Endodermal cell (in vitro differentiated cells): ENCODE data around the genes PRRT1, AGPAT1 and HLA-DMB.

GRCh38 chr6:32112198-32112926 is 3.2 kb upstream of the TNXB start:
- PRO-cap = no peak

DNA sequence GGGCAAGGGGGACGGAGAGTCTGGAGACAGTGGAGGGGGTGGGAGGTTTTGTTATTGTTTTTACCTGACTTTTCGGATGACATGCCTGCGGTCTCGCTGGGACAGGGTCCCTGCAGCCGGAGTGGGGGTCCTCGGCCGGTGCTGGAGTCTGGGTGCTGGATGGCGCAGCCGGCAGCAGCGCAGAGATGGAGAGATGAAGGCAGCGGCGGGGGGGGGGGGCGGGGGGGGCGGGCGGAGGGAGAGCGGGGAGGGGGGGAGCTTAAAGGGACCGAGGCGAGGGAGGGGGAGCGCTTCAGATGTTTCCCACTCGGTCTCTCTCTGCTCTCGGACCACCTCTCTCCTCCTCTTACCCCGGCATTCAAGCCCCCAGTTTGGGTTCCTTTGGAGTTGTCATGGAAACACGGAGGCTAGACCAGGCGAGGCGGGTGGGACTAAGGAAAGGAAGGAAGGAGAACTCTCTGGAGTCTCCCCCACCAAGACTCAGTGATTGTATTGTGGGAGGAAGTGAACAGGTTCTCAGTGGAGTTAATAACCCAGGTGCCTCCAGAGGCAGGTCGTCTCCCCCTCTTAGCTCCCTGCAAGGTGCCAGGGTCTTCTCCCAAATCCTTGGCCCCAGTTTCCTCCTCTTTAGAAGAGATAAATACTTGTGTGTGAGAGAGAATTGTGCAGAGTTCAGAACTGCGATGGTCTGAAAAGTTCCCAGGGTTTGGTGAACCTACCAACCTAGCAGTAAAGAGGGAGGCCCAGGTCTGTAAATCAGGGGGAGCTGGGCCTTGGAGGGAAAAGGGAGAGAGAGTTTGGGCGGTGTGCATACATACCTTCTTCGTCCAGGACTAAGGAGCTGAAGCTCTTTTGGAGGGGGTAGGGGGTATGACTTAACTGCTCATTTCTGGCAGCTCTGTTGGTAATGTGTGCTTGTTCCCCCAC is at the start of gene PRRT1:
Gene PRRT1 (minus strand): TSS at position 195 of the 927 bp plus-strand sequence.
- PRO-cap = no peak

GRCh38 chr6:32175689-32176431 is at the start of gene AGPAT1:
Gene AGPAT1 (minus strand): TSS chr6:32176084.
- PRO-cap = no peak

- PRO-cap = no peak
Measured at GRCh38 chr6:32190808-32191210, 807 bp upstream of the PBX2 start.

DNA sequence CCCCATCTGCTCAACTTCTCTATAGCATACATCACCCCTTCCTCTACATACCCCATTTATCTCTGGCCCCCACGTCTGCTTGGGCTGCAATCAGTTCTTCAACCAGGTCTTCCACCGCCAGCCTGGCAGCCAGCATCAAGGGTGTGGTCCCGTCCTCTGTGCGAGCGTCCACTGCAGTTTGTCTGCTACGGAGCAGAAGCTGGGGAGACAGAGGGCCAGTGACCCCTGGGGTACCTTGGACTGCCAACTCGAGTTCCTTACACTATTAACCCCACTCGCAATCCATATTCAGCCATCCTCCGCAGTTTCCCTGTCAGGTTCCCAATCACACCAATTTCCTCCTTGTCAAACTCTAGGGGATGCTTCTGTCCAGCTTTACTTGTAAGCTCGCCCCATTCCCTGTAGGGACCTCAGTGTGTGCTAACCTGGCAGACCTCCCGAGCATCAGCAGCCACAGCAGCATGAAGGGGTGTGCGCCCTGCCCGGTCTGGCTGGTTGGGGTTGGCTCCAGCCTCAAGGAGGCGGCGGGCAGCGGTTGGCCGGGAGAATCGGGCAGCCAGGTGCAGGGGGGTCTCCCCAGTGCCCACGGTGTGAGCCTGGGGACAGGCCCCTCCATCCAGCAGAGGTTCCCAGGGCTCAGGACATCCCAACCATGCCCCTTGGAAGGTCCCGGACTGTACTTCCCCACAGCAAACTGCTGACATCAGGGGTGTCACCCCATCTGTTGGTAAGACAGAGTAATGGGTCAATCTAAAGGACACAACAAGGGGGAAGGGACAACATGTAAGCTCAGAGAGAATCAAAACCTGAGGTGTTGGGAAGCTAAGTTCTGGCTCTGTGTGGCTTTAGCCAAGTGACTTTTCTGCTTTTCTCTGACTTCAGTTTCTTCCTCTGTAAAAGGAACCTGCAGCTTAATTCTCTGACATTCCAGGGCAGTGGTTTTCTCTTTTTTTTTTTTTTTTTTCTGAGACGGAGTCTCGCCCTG is 4.7 kb upstream of the GPSM3 start:
- PRO-cap = bidirectional peak, plus-strand start at position 281 of the sequence, minus-strand start at position 145 of the sequence; unidirectional peak, minus-strand start at position 678 of the sequence

GRCh38 chr6:32235004-32235706 is 11.3 kb upstream of the NOTCH4 start:
- PRO-cap = no peak

GRCh38 chr6:32244189-32244849 is 20.5 kb upstream of the NOTCH4 start:
- PRO-cap = no peak

- PRO-cap = no peak
Measured at GRCh38 chr6:32441879-32442460, 2.3 kb downstream of the HLA-DRA start.

DNA sequence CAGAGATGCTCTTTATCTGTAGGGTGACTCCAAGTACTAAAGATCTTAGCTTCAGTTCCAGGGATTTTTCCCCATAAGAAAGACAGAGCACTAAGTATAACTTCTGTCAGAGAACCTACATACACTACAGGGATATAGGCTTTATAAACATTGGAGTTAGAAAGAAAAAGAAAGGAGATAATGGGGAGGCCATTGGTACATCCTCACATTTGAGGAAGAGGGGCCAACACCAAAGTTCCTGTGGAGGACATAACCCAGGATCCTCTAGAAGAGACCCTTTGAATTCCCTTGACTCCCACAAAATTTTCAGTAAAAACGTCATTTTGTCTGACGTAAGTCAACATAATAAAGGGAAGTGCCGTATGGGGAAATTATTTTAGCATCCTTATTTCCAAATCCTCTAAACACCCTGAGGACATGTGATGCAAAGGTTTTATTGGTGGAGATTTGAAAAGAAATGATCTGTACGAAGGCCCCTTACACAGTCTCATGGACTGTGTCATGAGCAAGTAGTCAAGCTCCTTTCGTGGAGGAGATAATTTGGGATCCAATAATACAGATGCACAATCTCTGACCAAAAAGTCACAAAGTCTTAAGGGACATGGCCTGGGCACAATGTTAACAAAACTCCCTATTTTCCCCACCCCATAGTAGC is 33.2 kb downstream of the HLA-DRA start:
- PRO-cap = no peak

GRCh38 chr6:32814898-32815865 is 1.6 kb downstream of the HLA-DOB start:
- PRO-cap = no peak

- PRO-cap = no peak
Measured at GRCh38 chr6:32815955-32816410, 819 bp downstream of the HLA-DOB start.

- PRO-cap = no peak
Measured at GRCh38 chr6:32830130-32830802, 8.3 kb downstream of the TAP2 start.

GRCh38 chr6:32940660-32941454 is at the start of gene HLA-DMB:
Gene HLA-DMB (minus strand): TSS chr6:32941028.
- PRO-cap = no peak

DNA sequence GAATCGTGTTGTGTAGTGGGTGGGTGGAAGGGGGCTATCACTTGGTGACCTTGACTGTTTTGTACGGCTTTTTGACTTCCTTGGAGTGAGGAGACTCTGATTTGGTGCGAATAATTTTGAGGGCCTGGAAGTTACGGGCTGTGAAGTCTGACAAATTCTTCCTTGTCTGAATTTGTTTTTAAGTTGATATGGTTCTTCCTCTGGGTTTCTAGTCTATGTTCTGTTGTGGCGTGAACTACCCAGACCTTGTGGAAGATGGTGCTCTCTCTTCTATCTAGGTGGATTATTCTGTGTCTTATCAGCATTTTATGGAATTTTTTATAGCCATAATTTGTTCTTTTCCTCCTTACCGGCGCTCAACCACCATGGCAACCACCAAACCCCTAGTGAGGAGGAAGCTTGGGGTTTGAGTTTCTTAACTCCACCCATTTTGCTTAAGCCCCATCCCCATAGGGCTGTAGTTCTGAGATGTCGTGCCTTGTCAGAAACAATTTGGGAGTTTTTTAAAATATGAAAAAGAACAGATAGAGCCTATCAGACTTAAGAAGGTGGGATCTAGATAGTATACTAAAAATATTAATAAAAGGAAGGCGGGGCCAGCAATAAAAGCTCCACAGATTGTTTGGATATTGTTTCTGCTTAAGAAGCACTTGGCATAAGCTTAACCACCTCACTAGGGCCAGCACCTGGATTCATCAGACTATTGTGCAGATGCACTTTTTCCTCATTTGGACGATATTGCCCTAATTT is 5.5 kb downstream of the BRD2 start:
- PRO-cap = bidirectional peak, plus-strand start at position 576 of the sequence, minus-strand start at position 388 of the sequence

DNA sequence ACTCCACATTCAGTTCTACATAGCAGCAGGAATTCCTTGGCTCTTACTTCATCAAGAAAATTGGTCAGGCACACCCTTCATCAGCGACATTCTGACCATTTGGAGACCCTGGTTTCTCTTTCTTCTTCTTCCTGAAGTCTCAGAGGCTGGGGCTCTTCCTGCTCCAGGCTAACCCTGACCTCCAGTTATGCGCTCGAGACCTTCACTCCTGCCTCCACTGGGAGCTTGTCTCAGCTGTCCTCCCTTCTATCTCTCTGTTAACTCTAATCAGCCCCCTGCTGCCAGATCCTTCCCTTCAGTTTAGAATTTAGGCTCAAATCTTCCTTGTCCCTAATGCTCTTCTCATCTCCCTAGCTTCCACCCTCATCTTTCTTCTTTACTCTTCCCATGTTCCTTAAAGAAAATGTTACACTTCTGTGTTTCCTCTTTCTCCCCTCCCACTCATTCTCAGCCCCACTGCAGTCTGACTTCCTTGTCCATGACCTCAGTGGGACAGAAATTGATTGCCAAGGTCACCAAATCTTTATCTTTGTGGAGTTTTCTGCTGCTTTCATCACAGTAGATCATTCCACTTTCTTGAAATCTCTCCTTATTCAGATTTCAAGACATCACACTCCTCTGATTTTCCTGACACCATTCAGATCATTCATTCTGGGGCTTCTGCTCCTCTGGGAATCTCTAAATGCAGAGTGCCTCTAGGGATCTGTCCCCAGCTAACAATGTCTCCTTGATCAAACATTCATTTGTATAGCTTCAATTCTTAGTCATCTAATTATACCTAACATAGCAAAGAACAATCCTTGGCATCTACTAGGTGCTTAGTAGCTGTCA is 8.5 kb upstream of the HLA-DOA start:
- PRO-cap = no peak

DNA sequence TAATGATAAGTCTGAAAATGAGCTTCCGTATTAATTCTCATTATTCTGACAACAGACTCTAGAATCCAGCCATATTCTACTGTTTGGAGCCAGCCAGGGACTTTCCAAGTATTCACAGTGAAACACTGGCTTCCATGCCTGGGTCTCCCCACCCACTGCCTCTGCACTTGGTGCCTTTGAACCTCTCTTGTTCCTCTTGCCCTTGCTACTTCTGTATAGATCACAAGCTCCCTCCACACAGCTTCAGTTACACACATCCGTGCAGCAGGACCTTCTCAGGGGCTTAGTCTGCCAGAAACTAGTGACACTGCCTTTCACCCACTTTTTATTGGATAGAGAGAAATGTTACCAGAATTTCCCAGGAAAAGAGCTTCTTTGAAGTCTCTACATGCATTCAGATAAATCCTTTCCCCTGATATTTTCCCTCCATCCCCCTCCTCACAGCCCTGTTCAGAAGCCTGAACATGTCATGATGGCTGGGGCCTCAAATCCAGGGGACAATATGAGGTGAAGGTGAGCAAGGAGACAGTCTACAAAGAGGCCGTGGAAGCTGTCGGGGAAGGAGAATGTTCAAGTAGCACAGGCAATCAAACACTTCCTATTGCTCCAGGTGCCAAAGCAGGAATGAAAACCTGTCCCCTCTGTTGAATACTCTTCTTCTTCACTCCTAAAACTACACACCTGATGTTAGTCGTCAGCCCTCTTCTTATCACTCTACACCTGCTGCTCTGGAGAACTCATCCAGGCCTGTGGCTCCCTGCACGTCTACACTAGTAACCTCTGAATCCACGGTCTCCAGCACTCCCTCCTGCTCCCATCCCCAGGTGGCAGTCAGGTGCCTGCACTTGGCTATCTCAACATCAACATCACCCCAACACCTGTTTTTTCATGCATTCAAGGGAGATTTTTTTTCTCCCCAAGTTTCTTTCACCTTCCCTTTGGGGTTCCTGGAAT is 20.2 kb upstream of the HLA-DOA start:
- PRO-cap = no peak

DNA sequence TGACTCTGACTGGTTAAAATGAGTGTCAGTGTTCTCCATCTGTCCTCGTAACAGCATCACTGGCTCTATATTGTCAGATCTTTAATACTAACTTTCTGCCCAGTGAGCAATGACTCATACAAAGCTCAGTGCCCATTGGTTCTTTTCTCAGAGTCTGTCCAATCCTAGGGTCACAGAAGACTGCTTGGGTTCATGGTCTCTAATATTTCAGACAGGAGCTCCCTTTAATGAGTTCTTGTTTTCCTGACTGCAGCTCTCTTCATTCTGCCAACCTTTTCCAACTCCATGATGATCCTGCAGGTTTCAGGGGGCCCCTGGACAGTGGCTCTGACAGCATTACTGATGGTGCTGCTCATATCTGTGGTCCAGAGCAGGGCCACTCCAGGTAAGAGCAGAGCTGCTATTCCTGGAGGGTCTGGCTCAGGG is 36.5 kb downstream of the HLA-DPB1 start:
- PRO-cap = no peak

DNA sequence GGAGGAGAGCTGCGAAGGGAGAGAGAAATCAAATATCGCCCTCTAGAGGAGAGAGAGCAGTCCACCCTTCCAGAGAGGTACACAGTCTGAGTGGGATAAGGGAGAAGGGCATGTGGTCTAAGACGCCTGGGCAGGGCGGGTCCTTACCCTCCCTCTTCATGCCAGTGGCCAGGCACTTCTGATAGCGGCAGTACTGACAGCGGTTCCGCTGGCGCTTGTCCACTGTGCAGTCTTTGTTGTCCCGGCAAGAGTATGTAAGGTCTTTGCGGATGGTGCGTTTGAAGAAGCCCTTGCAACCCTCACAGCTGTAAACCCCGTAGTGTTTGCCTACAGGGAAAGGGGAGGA is 2.9 kb downstream of the RXRB start:
- PRO-cap = no peak

- PRO-cap = no peak
Measured at GRCh38 chr6:33203690-33204624, 498 bp upstream of the HSD17B8 start.

DNA sequence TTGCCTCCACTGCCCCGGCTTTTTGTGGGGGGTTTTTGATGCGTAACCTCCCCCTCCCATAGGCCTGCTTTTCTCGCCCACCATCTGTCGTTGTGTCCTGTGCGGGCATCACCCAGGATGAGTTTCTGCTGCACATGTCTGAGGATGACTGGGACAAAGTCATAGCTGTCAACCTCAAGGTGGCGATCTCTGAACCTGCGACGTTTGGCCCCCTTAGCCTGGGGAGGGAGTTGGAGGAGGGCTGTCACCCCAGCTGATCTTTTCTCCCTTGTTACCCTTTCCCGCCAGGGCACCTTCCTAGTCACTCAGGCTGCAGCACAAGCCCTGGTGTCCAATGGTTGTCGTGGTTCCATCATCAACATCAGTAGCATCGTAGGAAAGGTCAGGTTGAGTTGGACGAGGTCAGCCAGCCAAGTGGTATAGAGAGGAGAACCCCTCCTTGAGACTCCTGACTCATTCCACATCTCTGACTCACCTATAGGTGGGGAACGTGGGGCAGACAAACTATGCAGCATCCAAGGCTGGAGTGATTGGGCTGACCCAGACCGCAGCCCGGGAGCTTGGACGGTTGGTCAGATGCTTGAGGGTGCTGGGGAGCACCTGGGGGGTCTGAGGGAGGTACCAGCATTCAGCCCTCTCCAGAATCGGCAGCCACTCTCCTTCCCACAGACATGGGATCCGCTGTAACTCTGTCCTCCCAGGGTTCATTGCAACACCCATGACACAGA is 868 bp downstream of the HSD17B8 start:
- PRO-cap = no peak